Camera-type eye (tissue), 1 donor: ENCODE measurements around a stretch of chr6.

DNA sequence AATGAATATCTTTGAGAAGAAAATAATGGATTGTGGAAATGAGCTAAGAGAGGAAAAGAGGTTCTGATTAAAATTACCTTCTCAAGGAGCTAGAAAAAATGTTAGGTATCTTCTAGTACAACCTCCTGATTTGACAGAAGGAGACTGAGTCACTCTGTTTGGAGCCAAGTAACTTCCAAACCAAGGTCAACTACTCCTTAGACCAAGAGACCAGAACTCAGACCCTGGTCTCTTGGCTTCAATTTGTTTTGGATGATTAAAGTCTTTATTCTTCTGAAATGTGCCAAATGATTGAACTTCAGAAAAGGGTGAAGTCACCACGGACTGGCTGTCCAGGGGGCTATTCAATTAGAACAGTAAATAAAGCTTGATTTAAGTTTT, 602.2 kb upstream of the ARID1B start:
- RAMPAGE, long total RNA, result no peak

DNA sequence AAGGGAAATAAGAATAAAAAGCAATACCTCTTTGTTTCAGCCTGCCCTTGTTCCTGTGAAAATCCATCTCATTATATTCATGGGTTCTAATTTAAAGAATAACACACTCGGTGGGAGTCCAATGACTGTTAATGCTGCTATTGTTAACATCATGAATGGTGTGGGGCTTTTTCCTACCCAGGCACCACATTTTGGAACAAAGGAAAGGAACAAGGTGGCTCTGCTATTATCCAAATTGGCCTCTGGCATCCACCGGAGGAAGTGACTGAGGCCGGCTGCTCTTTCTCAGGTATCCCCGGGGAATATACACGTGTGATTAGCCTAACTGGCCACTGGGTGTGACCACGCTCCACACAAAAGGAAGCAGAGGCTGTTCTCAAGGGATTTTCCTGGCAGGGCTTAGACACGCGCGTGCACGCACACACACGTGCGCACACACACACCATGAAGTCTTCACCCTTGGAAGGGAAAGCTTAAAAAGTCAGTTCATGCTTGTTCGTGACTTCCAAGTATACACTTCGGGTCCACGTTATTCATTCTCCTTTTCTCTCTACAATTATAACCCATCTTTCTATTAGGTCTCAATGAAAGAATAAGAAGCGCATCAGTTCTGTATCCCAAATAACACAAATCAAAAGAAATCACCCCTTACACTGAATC, 601.1 kb upstream of the ARID1B start:
- RAMPAGE, long total RNA, result no peak

GRCh38 chr6:156427333-156427748, 349.8 kb upstream of the ARID1B start:
- RAMPAGE, long total RNA, result no peak

DNA sequence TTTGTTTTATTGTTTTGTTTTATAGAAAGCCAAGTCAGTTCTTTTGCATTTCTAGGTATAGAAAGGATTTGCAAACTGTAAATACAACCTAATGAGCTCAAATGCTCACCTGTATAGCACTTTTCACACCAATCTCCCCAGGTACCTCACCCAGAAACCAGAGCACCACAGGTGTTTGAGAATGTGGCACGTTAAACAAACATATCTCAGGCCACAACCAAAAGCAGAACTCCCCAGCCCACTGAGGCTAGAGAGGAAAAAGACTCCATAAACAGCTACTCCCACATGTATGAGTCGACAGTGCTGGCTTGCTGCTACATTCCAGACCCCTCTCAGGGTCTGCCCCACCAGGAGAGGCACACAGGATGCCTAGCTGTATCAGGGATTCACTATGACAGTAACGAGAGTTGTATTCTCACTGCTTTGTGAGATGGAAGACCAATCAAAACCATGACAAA, 242.6 kb upstream of the ARID1B start:
- RAMPAGE, long total RNA, result no peak

- RAMPAGE, long total RNA, result no peak
Measured at GRCh38 chr6:156686590-156687625, 90.3 kb upstream of the ARID1B start.

DNA sequence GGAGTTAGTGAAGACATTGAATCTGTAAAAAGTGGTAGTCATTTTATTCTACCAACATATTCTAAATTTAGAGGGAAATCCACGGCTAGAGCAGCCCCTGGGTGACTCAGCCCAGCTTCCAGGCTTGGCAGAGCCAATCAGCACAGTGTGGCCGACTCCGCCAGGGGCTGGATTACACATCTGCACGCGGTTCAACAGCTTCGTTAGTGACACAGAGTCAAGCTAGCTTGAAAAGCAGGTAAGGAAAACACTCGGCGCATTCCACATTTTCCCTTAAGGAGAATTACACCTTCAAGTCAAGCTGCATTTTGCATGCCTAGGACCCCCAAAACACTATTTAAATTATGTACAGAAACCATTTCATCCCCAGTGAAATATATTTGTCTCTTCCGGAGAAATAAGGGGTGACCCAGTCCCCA, 58.5 kb upstream of the ARID1B start:
- RAMPAGE, long total RNA, result no peak

DNA sequence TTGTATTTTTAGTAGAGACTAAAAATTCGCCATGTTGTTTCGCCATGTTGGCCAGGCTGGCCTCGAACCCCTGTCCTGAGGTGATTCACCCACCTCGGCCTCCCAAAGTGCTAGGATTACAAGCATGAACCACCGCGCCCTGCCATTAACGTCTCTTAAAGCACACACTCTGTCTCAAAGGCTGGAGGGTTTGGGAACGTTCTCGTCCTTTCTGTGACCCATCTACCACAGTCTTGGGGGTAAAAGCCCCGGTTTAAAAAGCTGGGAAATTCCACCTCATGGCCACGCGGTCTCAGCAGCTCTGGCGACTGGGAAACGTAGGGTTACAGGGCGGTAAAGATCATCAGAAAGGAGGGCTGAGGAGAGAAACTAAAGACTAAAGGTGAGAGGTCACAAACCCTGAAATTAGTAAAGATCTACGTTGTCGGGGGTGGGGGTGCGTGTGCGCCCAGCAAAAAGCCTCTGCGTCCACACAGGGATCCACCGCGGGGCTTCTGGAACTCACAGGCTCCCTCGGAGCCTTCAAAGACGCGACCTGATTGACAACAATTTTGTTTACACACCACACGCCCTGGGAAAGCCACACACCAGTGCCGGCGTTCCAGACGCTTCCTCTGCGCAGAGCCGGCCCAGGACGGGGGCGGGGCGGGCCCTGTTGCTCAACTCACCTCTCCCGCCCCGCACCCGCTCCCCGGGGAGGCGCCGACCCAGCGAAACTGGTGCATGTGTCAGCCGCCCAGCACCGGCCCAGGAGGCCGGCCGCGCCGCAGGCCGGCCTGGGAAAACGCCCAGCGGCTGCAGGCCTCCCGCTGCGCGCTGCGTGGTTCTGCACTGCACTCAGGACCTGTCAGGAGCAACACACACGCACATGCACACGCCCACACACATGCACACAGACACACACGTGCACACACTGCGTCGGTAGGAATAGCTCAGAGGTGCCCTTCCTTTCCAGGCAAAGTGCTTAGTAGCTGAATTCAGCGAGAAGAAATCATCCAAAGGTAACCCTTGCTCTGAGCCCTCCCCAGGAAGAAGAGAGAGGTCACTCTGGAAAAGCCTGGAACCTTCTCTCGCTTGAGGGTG, 57.4 kb upstream of the ARID1B start:
- RAMPAGE, long total RNA, result no peak

- RAMPAGE, long total RNA, result no peak
Measured at GRCh38 chr6:156861484-156862610, 84.7 kb downstream of the ARID1B start.

DNA sequence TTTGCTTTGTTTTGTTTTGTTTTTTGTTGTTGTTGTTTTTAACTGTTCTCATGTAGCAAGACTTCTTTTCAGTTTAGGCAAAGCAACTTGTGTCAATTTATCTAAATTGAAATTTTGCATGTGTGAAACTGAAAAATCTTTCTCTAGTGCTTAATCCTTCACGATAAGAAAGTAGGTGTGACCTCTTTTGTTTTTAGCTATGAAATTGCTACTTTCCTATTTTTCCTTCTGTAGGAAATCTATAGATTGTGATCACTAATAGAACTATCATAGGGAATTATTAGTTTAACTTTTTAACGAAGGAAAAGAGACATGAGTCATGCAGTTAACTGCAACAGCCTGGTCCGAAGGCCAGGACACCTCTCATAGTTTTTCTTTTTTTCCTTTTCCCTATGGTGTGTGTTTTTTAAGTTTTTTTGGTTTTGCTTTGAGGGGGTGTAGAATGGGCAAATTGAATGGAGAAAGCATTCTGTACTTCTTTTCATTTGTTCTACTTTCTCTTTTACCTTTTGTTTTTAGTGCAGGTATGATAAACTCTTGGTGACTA, 233.5 kb downstream of the ARID1B start:
- RAMPAGE, long total RNA, result no peak

- RAMPAGE, long total RNA, result no peak
Measured at GRCh38 chr6:157020728-157021352, 243.7 kb downstream of the ARID1B start.

GRCh38 chr6:157066586-157067387, 256.5 kb downstream of the TMEM242 start:
- RAMPAGE, long total RNA, result no peak

DNA sequence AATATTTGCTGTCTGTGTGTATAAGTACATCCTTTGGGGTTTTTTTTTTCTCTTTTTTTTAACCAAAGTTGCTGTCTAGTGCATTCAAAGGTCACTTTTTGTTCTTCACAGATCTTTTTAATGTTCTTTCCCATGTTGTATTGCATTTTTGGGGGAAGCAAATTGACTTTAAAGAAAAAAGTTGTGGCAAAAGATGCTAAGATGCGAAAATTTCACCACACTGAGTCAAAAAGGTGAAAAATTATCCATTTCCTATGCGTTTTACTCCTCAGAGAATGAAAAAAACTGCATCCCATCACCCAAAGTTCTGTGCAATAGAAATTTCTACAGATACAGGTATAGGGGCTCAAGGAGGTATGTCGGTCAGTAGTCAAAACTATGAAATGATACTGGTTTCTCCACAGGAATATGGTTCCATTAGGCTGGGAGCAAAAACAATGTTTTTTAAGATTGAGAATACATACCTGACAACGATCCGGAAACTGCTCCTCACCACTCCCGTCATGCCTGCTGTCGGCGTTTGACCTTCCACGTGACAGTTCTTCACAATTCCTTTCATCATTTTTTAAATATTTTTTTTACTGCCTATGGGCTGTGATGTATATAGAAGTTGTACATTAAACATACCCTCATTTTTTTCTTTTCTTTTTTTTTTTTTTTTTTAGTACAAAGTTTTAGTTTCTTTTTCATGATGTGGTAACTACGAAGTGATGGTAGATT, 115.1 kb downstream of the TMEM242 start:
- RAMPAGE, long total RNA, result no peak

DNA sequence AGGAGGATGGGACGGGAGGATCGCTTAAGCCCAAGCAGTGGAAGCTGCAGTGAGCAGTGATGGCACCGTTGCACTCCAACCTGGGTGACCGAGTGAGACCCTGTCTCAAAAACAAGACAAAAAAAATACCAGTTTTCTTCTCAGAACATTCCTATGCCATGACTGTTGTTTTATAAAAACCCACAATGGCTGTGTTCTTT, 103.5 kb downstream of the TMEM242 start:
- RAMPAGE, long total RNA, result no peak

DNA sequence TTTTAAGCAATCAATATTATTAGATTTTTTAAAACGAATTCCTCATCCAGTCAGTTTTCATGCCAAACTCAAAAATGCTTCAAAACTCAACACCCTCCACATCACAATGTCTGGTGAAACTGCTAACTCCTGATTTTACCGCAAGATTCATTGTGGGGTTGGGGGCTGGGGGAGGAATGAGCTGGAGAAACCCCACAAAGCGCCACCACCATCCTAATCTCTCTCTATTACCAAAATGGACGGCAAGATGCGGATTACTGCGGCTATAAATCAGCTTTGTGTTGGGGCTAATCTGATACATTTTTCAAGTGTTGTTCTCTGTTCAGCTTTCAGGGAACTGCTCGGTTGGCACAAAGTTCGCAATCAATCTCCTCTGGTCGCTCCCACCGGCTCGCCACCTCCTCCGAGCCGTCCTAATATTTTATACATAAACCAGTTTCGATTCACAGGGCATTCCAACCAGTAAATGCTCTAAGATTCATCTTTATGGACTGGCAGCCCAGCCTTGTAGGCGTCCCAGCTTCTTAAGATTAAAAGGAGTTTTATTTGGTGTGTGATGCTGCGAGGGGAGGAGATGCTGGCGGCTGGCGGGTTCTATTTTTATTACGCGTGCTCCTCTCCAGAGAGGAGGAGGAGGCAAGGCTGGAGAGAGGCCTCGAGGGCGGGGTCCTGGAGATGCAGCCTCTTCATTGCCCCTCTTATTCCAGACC, 83.5 kb downstream of the TMEM242 start:
- RAMPAGE, long total RNA, result no peak

GRCh38 chr6:157292421-157293158, 30.7 kb downstream of the TMEM242 start:
- RAMPAGE, long total RNA, result no peak

GRCh38 chr6:157302492-157303232, 20.7 kb downstream of the TMEM242 start:
- RAMPAGE, long total RNA, result no peak

- RAMPAGE, long total RNA, result no peak
Measured at GRCh38 chr6:157304702-157305782, 18.3 kb downstream of the TMEM242 start.

DNA sequence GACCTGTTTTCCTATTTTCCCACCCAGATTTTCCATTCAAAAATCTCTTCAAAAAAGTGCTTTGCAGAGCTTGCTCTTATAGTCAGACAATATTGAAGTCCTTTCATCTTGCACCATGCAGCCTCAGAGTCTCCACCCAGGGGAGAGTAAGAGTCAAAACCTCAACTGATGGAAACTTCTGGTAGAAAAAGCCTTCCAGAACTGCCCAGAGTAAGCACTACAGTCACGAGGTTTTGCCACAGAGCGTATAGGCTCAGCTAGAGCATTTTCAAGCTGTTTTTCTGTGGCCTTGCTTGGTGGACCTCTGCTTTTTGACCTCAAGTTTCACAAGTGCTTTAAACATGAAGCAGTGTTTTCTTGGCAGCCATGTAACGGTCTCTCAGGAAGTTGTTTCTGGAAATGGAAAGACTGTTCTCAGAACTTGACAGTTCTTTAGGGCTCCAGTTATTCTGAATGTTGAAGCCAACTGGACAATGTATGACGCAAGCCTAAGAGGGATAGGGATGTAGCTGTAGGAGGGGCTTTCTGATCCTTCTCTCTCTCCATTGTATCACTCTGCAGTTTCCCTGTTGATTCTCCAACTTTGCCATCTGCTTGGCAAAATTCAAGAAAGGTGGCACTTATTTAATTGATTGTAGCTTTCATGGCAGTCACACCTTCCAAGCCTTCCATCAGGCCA, 146.5 kb downstream of the ZDHHC14 start:
- RAMPAGE, long total RNA, result no peak

GRCh38 chr6:157632798-157633330, 190.2 kb upstream of the SNX9 start:
- RAMPAGE, long total RNA, result no peak

DNA sequence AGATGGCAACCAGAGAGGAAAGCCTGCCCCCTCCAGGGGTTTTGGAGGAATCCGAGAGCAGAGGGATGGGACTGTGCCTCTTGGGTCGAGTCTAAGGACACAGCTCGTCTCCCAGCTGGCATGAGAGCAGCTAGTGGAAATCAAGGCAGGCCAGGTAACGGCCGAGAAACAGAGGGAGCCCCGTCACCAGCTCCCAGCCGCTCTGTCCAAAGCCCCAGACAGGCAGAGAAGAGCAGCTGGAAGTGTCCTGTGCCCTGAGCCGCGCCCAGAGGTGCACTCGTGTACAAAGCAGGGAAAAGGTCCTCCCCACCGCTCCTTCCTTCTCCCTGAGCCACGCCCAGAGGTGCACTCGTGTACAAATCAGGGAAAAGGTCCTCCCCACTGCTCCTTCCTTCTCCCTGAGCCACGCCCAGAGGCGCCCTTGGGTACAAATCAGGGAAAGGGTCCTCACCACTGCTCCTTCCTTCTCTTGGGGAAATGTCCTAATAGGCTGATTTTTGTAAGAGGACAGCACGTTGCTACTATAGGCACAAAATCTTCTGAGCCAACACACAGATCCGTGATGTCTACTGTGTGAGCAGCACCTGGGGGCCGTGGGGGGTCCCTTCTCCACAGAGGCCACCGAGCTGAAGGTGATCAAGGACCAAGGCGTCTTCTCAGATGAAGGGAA, 133.8 kb upstream of the SNX9 start:
- RAMPAGE, long total RNA, result no peak